Monocyte (primary cell): ENCODE measurements around a stretch of chr12.

DNA sequence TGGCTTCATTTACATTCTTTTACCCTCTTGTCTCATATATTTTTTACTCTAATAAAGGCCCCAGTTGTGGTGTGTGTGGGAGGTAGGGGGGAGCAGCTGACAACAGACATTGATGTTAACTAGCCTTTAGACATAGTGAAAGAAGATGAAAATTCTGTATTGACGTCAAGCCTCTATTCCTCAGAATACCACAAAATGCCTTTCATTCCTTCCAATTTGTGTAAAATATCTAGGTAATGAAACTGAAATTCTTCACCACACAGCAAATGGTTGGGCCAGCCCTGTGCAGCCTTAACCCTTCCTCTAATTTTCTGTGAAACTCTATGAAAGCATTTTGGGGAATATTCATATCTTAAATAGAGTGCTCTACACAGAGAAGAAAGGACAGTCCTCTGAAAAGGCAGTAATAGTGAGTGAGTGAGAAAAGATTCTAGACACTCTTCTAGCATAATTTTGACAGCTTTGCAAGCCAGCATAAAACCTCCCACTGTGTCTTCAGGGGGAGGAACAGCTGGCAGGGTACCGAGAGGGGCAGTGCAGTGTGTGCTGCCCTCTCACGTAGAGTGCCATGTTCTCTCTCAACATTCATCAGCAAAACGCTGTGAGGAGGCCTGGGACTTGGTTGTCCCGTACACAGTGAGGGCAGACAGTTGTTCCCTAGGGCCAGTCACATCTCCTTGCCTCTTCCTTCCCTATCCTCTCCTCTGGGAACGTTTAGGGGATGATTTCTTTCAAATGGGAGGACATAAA lies 20.2 kb upstream of the CERS5 start:
- PRO-cap, 2 experiments = no peak in any of the 2 experiments

DNA sequence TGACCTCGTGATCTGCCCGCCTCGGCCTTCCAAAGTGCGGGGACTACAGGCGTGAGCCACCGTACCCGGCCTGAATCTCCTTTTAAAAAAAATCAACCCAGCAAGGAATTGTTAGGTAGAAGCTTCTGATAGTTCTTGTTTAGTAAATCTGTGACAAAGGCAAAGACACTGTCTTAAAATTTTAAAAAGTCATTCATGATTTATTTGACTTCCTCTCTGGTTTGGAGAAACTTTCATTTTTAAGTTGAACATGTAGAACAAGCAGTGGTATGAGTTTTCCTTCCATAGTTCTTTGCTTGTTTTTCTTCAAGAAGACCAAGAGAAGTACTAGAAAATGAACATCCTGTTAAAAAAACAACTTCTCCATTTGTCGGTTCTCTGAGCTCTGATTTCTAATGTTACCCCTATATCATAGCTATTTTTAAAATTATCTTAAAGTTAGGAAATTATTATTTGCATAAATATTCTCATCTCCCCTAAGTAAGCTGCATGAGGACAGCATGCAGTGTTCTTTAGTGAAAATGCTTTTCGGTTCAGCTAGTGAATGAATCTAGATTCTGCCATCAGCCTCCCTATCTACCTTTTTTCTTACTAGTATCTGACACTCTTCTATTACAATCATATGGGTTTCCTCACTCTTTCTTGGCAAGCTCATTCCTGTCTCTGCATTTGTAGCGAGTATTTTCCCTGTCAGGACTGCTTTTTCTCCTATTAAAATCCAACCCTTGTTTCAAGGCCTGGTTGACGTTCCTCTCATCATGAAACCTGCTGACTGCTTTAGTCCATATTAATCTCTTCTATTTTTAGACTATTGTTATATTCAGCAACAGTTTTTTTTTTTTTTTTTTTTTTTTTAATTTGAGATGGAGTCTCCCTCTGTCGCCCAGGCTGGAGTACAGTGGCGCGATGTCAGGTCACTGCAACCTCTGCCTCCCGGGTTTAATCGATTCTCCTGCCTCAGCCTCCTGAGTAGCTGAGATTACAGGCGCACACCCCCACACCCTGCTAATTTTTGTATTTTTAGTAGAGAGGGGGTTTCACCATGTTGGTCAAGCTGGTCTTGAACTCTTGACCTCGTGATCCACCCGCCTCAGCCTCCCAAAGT lies 15.8 kb downstream of the DIP2B start:
- PRO-cap, 2 experiments = no peak in any of the 2 experiments

DNA sequence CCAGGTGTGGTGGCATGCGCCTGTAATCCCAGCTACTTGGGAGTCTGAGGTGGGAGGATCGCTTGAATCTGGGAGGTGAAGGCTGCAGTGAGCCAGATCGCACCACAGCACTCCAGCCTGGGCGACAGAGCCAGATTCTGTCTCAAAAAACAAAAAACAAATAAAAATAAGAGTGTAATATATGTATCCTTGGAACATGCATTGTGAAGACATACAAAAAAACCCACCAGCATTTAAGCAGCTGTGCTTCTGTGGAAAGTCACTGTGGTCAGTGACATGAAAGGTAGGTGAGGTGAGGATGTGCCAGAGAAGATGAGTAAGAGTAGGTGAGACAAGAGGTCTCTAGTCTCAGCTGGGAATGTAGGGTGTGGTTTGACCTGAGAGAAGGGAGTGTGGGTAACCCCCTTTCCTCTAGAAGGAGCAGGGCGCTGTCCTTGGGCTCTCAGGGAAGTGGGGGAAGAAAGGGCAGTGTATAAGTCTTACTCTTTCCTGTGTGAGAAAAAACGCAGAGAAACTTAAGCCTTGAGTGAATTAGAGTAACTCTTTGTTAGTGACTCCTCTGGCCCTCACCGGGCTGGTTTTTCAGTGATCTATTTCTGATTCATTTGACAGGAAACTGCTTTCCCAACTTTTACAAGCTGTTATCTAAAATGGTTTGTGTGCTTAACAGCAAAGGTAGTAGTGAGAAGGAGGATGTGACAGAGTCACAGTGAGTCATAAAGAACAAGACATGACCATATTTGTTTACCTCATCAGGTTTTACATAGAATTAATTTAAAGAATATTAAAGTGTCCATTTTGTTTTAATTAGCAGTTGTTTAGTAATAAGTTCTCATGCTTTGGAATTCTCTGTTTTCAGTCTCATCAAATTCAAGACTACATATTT lies 27.8 kb downstream of the DIP2B start:
- PRO-cap, 2 experiments = no peak in any of the 2 experiments

DNA sequence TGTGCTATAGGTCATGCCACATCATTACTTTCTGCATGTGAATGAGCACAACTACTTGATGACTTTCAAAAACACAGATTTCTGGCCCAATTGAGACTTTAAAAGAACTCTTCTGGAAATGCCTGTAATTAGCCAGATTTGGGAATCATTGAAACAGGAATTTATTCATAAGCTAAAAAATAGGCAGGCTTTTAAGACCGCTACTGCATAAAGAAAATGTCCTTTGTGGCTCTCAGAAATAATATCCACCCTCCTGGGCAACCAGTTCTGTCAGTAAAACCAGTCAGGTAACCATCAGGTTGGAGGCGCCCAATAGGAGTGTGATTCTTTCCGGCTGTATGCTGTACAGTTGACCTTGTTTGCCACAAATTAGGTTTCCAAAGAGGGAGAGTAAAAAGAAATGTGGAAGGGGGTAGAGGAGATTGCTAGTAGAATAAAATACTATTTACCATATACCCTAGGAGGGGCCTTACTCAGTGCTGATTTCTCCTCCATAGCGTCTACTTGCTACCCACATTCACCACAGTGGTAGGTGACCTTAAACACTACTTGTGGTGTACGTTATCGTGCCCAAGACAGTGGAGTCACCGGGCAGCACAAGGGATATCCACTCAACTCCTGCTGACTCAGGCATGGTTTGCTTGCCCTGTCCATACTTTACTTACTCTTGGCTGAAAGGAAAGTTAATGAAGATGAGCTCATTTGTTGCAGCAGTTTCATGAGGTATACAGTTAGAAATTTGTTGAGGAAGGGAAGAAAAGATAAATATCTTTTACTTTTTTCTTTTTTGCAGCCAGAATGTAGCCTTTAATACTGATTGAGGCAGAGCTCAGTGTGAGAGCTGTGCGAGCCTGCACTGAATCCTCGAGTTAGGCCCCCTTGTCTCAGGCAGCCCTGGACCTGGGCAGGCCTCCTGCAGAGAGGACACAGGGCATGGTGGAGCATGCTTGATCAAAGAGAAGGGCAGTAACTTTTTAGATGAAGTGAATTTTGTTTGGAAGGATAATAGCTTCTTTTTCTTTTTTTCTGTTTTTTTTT lies 76.7 kb downstream of the DIP2B start:
- PRO-cap, 2 experiments = no peak in any of the 2 experiments

DNA sequence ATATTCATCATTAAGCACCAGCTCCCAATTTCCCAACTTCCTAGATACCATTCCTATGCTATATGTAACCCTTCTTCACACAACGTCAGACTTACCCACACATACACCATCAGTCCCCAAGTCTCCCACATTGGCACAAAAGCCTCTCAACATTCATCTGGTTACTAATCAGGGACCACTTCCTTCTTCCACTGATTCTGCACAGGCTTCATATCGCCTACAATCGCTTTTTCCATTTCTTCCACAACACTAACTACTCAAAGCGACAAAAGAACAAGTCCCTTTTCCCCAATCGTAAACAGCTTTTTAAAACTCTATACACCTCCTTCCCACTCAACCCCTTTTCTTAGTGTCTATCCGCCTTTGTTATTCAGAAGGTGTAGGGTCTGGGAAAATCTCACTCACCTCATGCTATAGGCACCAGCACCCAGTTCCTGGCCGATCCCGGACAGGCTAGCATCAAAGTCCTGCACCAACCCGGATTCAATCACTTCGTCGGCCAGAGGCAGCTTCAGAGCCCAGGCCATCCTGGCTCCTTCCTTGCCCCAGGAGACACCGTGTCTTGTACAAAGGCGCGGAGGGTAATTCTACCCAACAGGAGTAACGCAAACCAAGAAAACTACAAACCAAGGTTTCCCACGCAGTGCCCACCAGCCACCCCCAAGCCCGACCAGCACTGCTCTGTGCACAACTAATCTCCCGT lies 888 bp downstream of the TFCP2 start:
- PRO-cap, 2 experiments = peak in 2 of 2 experiments; most common minus-strand start position 89 of the sequence (in 2)

GRCh38 chr12:51242781-51243852 lies 4.5 kb downstream of the DAZAP2 start:
- PRO-cap, 2 experiments = peak in 2 of 2 experiments; most common plus-strand start chr12:51243300 (in 1); most common minus-strand start chr12:51243022 (in 1)

DNA sequence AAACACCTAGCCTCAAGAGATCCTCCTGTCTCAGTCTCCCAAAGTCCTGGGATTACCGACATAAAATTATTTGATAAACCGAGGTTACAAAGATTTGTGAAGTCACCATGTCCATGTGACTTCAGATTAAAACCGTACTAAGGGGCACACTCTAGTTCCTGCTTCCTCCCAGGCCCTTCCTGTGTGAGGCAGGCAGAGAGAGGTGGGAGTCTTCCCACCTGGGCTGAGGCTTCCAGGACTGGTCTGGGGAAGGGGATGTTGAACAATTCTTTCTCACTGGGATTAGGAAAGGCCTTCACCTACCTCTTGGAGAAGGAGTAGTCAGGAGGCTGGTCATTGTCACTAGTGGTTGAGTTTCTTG lies 1.3 kb downstream of the SMAGP start:
- PRO-cap, 2 experiments = no peak in any of the 2 experiments

DNA sequence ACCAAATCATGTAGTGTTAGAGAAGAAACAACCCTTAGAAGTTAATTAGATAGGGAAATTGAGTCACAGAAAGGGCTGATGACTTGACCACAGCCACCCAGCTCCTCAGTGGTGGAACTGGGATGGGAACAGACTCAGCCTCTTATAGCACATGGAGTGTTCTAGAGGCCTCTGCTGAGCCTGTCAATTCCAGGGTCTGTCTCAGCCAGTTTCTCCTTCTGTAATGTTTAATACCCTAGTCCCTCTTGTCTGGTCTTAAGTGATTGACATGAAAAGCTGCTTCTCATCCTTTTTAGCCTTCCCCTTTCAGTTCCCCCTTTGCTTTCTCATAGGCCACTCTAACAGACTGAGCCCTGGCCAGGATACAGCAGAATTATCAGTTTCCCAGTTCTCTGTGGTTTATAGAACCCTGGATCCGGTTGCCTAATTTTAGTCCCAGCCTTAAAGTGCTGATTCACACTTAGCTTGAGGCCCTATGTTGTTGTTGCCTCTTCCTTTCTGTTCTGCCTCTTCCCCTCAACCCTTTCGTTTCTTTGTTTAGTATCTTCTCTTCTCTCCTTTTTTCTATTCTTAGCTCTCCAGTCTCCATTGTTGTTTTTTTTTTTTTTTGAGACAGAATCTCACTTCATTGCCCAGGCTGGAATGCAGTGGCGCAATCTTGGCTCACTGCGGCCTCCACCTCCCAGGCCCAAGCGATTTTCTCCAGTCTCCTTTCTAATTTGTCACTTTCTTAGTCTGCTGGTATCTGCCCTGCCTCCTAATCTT lies 2.8 kb upstream of the BIN2 start:
- PRO-cap, 2 experiments = no peak in any of the 2 experiments

GRCh38 chr12:51591559-51592090 lies 592 bp downstream of the SCN8A start:
- PRO-cap, 2 experiments = no peak in any of the 2 experiments

DNA sequence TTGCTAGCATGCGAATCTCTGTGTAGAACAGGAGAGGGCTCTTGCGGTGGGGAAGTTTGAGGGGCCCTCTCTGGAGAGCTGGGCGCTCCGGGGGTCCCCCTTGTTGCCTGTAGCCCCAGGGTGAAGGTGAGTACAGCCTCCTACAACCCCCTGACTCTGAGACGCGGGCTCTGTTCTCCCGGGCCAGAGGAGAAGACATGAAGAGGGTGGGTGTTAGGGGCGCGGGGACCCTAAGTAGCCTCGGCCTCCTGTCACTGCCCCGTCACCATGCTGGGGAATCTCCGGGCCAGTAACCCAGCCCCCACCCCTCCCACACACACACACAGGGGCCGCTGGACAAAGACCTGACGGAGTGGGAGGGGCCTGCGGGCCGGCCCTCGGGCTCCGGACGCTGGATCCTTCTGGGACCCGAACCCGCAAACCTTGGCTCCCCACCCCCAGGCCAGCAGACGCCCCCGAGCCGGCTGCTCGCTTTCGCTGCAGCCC lies 702 bp downstream of the FIGNL2 start:
- PRO-cap, 2 experiments = no peak in any of the 2 experiments

DNA sequence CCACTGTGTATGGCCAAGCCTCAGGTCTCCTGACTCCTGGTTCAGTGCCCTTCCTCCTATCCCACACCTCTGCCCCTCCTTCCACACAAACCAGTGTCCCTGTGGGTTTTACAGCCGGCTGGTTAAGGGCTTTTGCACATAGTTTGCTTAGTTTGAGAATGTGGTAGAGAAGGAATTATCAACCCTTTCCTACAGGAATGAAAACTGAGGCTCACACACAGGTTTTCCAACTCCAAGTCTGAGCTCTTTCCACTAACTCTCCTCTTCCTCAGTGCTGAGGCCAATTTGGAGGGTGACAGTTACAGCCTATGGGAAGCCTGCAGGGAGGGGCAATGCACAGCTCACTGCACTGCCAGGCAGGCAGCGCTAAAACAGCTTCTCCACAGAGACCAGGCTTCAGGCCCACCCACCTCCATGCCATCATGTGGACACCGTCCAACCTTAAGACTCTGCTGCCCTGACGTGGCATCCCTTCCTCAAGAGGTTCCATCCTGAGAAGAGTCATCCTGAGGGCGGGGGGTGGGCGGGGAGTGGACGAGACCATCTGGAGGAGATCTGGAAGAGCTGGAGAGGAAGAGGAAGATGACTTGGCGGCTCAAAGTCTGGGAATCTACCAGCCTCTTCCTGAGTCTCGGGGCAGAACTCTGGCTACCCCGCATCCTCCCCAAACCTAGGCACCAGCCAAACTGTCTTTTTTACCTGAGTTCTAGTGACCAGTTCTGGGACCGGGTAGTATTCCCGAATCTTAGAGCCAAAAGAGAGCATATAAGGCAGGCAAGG lies 8.4 kb upstream of the ACVRL1 start:
- PRO-cap, 2 experiments = no peak in any of the 2 experiments

DNA sequence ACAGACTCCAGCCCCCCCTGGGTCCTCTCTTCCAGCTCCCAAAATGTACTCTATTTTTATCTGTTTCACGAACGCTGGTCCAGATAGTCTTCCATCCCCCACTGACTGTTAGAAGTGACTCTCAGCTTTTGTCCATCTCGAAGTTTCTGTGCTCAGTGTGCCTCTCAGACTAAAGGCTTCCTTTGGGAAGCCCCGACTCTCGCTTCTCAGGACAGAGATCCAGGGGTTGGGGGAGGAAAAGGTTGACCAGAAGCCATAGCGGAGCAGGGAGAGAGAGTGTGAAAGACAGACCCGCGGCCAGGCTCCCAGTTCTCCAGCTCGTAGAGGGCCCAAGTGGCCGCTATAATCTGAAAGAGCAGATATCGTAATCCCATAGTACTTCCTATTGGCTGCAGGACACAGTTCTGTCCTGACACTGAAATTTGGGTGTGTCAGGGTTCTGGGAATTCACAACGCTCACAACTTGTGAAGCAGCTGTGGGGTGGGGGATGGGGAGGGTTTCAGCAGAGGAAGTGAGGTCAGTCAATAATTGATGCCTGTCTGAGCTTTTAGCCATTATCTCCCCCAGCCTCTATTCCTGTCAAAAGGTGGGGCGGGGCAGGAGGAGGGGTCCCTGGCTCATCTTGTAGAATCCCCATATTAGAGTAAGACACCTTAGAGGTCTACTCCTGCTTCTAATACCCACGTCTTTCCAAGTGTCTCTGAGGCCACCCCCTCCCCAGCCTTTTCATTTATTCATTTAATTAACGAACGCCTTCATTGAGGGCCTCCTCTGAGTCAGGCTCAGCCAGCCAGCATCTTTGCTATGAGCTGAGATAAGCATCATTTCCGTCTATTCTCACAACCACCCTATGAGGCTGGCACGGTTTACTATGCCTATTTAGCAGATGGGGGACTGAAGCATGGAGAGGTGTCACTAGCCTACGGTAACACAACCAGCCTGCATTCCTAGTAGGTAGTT lies 1.6 kb upstream of the ACVRL1 start:
- PRO-cap, 2 experiments = no peak in any of the 2 experiments

- PRO-cap, 2 experiments = no peak in any of the 2 experiments
Observed at GRCh38 chr12:51913067-51913953, 6.0 kb downstream of the ACVRL1 start.

DNA sequence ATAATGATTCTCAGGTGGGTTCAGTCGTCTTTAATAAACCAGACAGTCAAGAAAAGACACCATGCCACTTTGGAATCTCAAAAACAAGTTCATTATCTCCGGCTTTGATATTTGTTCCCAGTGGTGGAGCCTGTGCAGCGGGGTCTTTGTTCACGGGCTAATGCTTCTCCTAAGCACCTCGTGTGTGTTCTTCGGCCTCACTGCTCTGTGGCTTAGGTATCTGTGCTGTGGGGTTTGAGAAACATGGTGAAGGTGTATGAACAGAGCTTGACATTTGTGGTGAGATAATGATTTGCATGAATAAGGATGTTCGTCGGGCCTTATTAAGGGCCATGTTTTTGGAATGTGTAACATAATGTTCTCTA lies 1.7 kb downstream of the ACVR1B start:
- PRO-cap, 2 experiments = no peak in any of the 2 experiments

DNA sequence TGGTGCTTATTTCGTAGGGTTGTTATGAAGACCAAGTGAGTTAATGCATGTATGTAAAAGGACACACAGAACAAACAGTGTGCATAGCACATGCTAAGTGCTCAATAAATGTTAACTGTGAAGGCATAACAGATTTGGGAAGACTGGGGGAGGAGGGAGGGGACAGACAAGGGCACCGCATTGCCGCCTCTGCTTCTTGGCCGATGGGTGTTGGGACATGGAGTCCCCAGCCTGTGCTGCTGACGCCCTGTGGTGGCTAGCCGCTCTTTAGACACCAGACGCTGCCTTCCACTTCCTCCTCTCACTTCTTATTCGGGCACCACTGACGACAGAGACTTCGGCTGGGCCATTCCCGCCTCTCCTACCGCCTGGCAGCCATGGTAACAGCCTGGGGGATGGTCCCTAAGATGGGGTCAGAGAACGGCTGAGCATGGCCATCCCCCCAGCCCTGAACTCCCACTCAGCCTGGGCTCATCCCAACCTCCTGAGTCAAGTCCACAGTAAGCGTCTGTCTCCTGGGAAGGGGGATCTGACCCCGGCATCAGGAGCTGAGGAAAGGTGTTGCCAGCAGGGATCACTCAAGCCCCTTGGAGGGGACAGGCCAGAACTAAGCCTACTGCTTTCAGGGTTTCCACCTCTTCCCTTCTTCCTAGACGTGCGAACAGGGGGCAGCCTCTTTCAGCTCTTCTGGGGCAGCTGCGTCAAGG lies 907 bp upstream of the TAMALIN start:
- PRO-cap, 2 experiments = peak in 2 of 2 experiments; most common plus-strand start position 304 of the sequence (in 2); most common minus-strand start position 283 of the sequence (in 2)

DNA sequence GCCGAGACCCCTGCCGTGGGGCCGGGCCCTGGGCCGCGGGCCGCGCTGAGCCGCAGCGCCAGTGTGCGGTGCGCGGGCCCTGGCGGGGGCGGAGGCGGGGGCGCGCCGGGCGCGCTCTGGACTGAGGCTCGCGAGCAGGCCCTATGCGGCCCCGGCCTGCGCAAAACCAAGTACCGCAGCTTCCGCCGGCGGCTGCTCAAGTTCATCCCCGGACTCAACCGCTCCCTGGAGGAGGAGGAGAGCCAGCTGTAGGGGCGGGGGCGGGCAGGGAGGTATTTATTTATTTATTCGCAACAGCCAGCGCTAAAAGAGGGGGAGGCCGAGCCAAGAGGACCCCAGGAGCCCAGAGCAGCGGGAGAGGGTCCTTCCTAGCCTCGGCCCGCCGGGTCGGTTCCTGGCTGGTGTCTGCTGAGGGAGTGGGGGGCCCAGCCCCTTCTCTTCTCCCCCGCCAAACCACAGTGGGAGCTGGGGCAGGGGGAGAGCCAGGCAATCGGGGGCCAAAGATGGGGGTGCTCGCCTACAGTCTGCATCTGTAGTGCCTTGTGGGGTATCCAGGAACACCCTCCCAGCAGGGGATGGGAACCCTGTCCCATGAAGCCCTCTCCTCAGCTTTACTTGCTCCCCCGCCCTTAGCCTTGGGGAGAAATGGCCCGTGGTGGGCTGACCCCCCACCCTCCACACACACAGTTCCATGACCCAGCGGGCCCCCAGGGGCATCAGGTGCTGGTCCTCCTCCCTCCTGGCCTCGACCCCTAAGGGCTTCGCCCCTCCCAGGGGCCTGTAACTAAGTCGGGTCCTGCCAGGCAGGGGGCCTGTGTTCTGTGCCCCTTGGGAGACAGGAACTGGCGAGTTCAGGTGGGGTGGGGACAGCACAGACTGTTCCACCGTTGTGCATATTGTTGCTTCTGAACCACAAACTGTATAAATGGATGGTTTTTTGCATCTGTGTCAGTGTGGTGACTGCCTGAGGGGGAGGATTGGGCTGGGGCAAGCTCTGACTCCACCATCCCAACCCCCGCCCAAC lies 8.5 kb downstream of the TAMALIN start:
- PRO-cap, 2 experiments = peak in 2 of 2 experiments; most common plus-strand start position 962 of the sequence (in 2)

DNA sequence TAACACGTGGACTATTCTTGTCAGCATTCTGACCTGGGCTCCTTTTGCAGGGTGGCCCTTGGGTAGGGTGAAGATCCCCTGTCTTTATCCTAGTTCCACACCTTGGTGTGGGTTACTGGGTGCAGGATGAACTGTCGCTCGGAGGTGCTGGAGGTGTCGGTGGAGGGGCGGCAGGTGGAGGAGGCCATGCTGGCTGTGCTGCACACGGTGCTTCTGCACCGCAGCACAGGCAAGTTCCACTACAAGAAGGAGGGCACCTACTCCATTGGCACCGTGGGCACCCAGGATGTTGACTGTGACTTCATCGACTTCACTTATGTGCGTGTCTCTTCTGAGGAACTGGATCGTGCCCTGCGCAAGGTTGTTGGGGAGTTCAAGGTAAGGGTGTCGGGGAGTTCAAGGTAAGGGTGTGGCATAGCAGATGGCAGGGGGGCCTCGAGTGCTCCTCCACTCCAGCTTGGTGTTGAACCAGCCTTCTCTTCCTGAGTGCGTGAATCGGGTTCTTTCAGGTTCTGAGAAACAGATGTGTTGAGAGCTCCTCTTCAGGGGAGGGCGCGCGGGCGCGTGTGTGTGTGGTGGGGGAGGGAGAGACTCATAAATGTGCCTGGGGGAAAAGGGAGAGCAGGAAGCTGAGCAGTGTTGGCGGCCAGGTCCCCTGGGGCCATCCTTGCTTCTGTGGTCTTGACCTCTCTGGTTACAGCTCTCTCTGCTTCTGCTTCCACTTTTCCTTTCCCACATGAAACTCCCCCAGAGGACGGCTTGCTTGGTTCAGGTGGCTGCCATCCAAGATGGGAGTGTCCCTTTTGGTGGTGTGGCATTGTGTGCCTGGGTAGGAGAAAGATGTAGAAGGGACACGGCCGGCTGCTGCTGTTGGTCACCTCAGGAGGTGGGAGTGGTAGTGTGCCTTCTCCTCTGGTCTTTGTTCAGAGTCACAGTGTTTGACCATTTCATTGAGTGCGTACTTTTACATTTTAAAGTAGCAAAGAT lies 4.0 kb downstream of the ATG101 start:
- PRO-cap, 2 experiments = no peak in any of the 2 experiments

GRCh38 chr12:52151481-52152721 lies 39.9 kb downstream of the KRT80 start:
- PRO-cap, 2 experiments = no peak in any of the 2 experiments

DNA sequence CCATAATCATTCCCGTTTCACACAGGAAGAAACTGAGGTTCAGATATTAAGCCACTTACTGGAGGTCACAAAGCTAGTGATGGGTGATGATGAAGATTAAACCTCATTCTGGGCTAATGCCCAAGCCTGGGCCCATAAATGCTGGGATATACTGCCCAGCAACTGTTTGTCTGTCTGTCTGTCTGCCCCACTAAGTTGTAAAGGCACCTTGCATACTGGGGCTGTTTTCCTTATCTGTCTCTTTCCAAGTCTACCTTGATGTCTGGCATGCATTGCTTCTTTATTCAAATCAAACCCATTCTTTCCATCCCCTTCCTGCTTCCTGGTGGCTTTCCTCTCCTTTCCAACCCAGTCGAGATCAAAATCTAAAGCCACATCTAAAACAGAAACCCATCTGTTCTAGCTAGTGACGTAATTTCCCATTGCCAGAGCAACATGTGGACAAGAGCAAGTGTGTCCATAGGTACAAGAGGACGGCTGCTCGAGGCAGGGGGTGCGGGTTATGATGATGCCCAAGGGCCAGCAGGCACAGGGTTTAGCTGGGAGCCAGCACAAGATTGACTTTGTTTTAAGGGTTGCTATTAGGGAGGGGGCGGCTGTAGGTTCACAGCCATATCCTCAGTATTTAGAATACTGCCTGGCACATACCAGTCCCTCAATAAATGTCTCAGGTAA lies 7.1 kb downstream of the KRT80 start:
- PRO-cap, 2 experiments = no peak in any of the 2 experiments

- PRO-cap, 2 experiments = no peak in any of the 2 experiments
Observed at GRCh38 chr12:52186011-52186481, 5.8 kb downstream of the KRT80 start.